Ovary (tissue), 7 donors: ENCODE data around the gene RBM4.

GRCh38 chr11:66222406-66223234, 34.9 kb upstream of the KLC2 start:
- PRO-cap, 7 experiments, result peak in 2 of 7 experiments; most common plus-strand start chr11:66222850 (in 2)
- RAMPAGE, long total RNA, 2 experiments, result no peak in any of the 2 experiments

- PRO-cap, 7 experiments, result no peak in any of the 7 experiments
- RAMPAGE, long total RNA, 2 experiments, result no peak in any of the 2 experiments
These were observed 1.6 kb downstream of the KLC2 start for GRCh38 chr11:66259001-66259618.

- PRO-cap, 7 experiments, result peak in 2 of 7 experiments; most common plus-strand start chr11:66316340 (in 1); most common minus-strand start chr11:66316180 (in 1)
- RAMPAGE, long total RNA, 2 experiments, result no peak in any of the 2 experiments
These were observed 640 bp downstream of the CD248 start for GRCh38 chr11:66315868-66316940.

- PRO-cap, 7 experiments, result no peak in any of the 7 experiments
- RAMPAGE, long total RNA, 2 experiments, result no peak in any of the 2 experiments
These were observed 11.2 kb downstream of the SLC29A2 start for GRCh38 chr11:66360058-66361100.

DNA sequence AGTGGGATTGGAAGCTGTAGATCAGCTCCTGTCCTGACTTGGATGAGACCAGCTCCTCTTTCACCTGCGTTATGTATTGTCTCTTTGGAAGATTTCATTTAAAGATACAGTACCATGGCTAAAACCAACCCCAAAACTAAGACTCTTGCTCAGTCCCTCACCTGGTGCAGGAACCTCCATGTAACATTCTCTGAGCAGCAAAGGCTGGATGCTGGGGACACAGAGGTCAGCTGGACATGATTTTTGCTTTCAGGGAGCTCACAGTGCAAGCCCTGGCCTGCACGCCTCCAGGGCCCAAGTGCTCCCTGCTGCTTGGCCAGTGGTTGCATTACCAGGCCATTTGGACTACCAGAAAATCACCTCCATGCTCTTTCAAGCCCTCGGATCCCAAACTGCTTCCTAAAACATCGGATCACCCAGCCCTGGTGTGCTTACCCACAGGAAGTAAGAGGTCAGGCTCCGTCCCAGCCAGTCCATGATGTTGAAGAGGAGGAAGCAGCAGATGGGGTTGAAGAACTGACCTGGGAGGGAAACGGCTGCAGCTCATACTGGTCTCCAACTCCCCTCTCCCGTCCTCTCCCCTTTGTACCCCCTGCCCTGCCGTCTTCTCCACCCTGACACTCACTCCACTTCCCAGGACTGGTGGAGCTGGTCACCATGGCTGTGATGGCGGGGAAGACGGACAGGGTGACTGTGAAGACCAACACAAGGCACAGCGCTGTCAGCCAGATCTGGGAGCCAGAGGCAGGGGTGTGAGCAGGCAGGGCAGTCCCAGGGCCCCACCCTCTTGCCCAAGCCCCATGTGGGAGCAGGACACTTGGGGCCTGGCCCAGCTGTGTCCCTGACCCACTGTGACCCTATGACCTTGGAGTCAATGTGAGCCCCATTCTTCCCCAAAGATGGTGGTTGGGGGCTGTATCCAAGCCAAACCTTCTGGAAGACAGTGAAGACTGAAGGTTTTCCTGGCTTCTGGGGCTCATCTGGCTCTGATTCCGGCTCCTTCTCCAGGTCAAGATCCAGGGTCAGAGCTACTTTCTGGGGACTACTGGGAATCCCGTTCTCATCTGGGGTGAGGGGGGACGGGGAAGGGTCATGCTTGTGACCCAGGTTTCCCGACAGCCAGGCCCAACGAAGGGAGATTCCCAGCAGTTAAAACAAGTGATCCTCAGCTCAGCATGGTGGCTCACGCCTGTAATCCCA, 5.7 kb downstream of the SLC29A2 start:
- PRO-cap, 7 experiments, result no peak in any of the 7 experiments
- RAMPAGE, long total RNA, 2 experiments, result no peak in any of the 2 experiments

DNA sequence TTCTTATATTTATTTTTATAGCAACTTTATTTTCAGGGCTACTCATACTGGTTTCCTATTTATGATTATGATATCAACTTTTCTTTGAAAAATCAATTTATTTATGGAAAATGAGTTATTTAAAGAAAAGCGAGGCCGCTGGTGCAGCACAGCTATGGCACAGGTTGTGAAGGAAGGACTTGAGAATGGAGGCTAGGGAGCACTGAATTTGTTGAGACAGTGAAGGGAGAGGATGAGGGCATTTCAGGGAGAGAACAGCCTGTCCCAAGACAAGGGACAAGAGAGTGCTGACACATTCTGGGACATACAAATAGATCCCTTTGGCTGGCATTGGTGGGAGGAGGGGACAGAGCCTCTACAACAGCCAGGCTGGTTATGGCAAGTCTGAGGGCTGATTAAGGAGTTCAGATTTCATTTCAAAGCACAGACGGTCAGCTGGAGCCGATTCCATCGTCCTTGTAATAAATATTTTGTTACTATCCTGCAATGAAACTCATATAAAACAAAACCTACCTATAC, 1.7 kb upstream of the SLC29A2 start:
- PRO-cap, 7 experiments, result no peak in any of the 7 experiments
- RAMPAGE, long total RNA, 2 experiments, result no peak in any of the 2 experiments

DNA sequence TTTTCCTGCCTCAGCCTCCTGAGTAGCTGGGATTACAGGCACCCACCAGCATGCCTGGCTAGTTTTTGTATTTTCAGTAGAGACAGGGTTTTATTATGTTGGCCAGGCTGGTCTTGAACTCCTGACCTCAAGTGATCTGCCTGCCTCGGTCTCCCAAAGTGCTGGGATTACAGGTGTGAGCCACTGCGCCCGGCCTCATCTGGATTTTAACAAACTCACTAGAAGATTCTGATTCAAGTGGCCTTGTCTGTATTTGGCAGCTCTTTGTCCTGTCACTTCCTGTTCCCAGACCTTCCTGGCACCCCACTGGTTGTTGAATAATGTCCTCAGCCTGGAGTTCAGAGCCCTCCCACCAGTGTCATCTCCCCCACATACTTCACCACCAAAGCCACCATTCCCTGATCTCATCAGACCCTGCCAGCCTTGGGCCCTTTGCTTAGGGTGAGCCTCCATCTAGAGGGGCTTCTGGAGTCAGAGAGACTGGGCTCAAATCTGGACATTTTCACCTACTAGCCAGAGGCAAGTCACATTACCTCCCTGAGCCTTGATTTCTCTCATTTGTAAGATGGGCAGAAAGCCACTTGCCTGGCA, 3.3 kb downstream of the PELI3 start:
- PRO-cap, 7 experiments, result no peak in any of the 7 experiments
- RAMPAGE, long total RNA, 2 experiments, result no peak in any of the 2 experiments

DNA sequence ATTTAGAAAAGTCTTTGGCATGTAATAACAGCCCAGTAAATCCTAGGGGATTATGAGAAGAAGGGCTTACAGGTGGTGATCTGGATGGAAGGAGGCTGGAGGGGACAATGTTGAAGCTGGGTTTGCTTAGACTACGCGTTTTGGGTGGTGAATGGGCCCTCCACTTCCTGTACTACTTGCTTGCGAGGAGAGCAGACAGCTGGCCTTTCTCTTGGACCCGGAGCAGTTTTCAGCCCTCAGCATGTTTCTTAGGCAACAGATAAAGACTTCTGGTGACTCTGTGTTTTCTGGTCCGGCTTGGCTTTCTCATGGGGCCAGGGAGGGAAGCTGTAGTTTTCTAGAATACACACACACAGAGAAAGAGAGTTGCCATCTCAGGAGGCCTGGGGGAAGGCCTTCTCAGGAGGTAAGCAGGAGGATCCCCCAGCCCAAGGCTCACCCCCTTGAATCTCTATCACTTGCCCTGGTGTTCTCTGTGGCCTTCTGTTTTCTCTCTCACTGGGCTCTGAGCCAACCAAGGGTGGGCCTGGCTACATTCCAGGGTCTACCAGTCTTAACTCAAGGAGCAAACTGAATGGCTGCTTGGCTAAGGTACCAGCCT, 2.3 kb downstream of the CCS start:
- PRO-cap, 7 experiments, result peak in 3 of 7 experiments; most common plus-strand start position 309 of the sequence (in 2); most common minus-strand start position 142 of the sequence (in 1)
- RAMPAGE, long total RNA, 2 experiments, result no peak in any of the 2 experiments

GRCh38 chr11:66615907-66616559, 397 bp upstream of the RBM14 start:
- PRO-cap, 7 experiments, result peak in 7 of 7 experiments; most common plus-strand start chr11:66616150 (in 1); most common minus-strand start chr11:66616421 (in 7)
- RAMPAGE, long total RNA, 2 experiments, result no peak in any of the 2 experiments

GRCh38 chr11:66617787-66618076, 1.3 kb downstream of the RBM14 start:
- PRO-cap, 7 experiments, result no peak in any of the 7 experiments
- RAMPAGE, long total RNA, 2 experiments, result no peak in any of the 2 experiments

DNA sequence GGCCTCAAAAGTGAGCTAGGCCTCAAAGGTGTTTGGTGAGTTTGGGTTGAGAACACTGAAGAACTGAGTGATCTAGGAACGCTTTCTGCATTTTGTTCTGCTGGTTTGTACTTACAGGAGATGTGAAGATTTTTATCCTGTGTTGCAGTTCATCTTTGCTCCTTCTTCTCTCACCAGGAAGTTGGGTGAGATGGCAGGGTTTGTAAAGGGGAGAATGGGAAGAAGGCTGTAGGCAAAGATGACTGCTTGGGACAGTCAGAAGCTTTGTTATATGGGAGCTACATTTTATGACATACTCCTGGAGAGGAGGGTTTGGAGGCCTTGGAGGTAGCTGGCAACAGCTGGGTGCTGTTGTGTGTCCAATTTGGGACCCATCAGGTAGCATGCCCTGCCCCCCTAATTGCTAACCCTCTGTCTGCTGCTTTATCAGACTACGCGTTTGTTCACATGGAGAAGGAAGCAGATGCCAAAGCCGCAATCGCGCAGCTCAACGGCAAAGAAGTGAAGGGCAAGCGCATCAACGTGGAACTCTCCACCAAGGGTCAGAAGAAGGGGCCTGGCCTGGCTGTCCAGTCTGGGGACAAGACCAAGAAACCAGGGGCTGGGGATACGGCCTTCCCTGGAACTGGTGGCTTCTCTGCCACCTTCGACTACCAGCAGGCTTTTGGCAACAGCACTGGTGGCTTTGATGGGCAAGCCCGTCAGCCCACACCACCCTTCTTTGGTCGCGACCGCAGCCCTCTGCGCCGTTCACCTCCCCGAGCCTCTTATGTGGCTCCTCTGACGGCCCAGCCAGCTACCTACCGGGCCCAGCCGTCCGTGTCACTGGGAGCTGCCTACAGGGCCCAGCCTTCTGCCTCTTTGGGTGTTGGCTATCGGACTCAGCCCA, 7.6 kb downstream of the RBM14 start:
- PRO-cap, 7 experiments, result no peak in any of the 7 experiments
- RAMPAGE, long total RNA, 2 experiments, result no peak in any of the 2 experiments

DNA sequence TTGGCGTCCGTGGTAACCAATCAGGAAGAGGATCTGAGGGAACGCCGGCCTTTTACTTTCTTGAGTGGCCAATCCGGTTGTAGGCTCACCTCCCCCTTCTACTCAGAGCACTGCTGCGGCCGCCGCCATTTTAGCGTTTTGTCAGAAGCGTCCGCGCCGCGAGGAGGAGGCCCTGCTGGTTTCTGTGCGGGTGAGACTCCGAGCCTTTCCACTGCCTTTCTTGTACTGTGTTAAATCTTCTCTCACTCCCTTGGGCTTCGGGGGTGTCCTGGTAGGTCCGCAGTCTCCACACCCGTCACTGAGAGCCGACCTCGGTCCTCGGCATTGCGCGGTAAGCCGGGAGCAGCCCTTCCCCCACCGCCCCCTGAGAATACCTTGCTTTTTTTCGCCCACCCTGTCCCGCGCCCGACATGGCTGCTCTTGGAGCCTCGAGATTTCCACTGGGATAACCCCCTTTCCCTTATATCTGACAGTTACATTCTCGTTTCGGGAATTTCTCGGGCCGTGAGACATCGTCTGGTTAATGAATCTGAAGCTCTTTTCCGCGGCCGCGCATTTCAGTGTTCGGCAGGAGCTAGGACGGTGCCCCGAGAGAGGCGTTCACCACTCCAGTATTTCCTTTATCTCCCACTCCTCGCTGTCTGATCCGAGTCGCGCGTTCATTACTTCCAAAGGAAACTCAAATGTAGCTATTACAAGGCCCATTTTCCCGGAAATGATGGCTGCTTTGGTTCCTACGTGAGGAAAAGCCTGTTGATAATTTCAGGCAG, at the start of gene RBM4:
RBM4 (plus strand) TSS at position 141 of the 770 bp plus-strand sequence.
- PRO-cap, 7 experiments, result peak in 7 of 7 experiments; most common plus-strand start position 144 of the sequence (in 7); most common minus-strand start position 720 of the sequence (in 4)
- RAMPAGE, long total RNA, 2 experiments, result start-site peak on the plus strand in 2 of 2 experiments, centred at positions 118 to 119 of the sequence, 562 to 894 reads per replicate

DNA sequence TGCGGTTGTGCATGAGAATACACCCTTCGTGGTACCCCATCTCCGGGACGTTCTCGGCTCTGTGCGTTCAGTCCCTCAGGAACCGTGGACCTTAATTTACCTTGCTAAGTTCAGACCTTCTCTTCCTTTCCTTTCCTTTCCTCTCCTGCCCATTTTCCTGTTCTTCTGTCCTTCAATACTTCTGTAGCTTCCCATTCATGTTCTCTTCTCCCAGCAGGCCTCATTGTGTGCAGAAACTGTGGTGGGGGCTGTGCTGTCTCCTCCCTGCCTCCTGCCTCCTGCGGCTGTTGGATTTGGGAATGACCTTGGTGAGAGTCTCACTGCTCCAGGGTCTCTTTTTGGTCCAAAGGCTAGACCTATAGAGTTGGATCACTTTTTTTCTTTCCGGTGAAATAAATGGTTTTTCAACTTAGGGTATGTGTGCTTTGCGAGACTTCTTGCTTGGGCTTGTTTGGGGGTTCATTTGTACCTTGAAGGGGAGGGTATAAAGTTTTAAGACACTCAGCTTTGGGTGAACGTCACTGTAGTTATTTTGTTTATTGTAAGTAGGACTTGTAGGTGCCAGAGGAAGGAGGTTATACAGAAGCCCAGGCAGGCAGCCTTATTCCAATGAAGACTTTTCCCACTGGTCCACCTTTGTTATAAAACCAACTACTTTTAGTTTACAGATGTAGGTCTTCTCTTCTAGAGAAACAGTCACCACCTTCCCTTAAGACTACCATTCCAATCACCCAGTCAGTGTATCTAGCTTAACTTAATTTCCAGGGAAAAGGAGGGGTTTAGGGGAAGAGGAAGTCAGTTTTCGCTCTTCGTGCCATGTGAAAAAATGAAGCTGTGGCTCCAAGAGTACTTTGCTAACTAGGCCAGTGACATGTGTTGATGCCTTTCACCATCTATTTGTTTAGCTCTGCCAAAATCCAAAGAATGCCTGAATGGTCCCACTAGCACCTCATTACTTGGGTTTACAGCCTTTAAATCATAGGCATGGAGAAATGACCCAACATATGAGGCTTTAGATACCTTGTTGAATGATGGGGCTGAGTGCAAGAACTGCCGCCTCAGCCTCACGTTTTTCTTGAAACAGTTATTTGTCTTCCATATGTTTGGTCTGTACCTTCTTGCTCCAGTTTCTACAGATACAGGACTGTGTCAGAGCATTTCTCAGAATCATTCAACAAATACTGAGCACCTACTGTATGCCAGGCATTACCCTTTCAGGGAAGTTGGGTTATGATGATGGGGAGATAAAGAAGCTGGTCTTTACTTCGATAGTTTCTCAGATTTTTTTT, 8.0 kb downstream of the RBM4 start:
- PRO-cap, 7 experiments, result no peak in any of the 7 experiments
- RAMPAGE, long total RNA, 2 experiments, result no peak in any of the 2 experiments

- PRO-cap, 7 experiments, result no peak in any of the 7 experiments
- RAMPAGE, long total RNA, 2 experiments, result no peak in any of the 2 experiments
These were observed 8.6 kb upstream of the RBM4B start for GRCh38 chr11:66686239-66686756.

GRCh38 chr11:66689715-66690376, 12.2 kb upstream of the RBM4B start:
- PRO-cap, 7 experiments, result no peak in any of the 7 experiments
- RAMPAGE, long total RNA, 2 experiments, result no peak in any of the 2 experiments

GRCh38 chr11:67076135-67076671, 19.6 kb downstream of the RHOD start:
- PRO-cap, 7 experiments, result no peak in any of the 7 experiments
- RAMPAGE, long total RNA, 2 experiments, result no peak in any of the 2 experiments

GRCh38 chr11:67241004-67241515, 25.2 kb upstream of the GRK2 start:
- PRO-cap, 7 experiments, result peak in 5 of 7 experiments; most common plus-strand start chr11:67241111 (in 5); most common minus-strand start chr11:67241079 (in 5)
- RAMPAGE, long total RNA, 2 experiments, result no peak in any of the 2 experiments

- PRO-cap, 7 experiments, result no peak in any of the 7 experiments
- RAMPAGE, long total RNA, 2 experiments, result no peak in any of the 2 experiments
These were observed 21.0 kb upstream of the GRK2 start for GRCh38 chr11:67245149-67245778.

DNA sequence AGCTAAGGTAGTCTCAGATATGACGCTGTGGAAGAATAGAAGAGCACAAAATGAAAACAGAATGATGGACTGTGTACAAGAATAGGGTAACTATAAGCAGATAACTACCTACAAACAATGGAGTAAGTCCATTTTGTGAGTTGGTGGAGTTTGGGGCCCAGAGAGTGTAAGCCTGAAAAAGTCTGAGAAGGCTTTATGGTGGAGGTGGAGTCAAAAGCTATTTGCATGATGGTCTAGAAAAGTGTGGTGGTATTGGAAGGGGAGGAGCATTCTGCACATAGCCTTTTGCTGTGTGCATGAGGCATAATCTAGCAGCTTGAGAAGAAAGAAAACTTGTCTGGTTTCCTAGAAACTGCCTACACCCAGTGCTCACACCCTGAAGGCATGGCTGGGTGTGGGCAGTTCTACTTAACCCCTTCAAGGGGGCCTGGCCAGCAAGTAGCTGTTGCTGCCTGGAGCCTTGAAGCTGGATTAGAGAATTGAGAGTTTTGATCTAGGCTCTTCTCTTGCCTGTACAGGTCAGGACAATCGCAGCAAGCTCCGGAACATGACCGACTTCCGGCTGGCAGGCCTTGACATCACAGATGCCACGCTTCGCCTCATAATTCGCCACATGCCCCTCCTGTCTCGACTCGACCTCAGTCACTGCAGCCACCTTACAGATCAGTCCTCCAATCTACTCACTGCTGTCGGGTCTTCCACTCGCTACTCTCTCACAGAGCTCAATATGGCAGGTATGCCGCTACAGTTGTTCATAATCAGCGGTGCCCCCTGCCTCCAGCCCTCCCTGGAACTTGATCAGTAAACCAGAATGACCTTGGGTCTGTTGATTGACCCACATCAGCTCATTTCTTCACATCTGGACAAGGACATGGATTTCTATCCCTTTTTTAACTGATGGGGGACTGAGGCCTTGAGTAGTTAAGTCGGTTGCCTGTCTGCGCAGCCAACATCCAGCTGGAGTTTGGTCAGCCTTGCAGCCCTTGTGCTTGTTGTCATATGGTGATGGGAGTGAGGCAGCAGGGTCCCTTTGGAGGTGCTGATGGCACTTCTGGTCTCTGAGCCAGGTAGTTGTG, 12.2 kb upstream of the GRK2 start:
- PRO-cap, 7 experiments, result no peak in any of the 7 experiments
- RAMPAGE, long total RNA, 2 experiments, result no peak in any of the 2 experiments

- PRO-cap, 7 experiments, result no peak in any of the 7 experiments
- RAMPAGE, long total RNA, 2 experiments, result no peak in any of the 2 experiments
These were observed 1.6 kb upstream of the ANKRD13D start for GRCh38 chr11:67287382-67288097.